Calu3 (cell line): Measurements from ENCODE around the gene GGTLC2.

GRCh38 chr22:20949462-20950386 lies 17.3 kb upstream of the AIFM3 start:
- PRO-cap = no peak

- PRO-cap = no peak
These were observed 9.0 kb upstream of the AIFM3 start for GRCh38 chr22:20958115-20958427.

DNA sequence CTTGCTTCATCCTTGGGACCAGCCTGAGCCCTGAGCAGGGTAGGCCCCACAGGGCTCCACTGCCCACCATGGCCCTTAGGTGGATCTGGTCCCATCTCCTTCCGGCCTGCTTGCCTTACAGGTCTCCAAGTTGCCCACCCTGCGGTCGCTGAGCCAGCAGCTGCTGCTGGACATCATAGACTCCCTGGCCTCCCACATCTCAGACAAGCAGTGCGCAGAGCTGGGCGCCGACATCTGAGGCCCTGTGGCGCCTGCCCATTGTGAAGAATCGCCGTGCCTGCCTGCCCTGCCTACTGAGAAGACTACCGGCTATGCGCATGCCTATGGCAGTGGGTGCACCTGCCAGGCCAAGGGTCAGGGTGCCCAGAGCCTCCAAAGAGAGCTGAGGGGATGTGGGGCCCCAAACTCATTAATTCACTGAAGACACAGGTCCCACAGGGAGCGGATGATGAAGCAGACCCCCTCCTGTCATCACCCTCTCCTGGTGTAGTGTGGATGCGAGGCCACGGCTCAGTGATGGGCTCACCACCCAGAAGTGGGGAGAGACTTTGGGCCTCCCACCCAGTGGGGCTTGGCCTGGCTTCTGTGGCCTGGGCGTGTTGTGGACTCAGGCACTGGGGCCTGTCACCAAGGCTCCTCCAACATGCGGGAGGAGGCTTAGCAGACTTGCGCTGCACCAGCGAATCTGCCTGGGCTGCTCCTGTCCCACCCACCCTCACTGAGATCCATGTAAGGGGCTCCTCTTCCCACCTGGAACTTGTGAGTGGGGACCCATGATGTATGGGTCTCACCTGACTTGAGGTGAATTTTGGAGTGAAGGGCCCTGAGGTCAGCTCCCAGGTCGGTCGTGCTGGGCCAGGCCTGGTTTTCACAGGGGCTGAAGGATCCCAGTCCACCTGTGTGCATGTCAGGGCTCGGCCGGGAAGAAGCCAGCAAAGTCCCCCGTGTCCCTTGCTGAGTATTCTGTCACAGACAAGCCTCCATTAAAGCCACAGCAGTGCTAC lies 4.5 kb downstream of the THAP7 start:
- PRO-cap = no peak

GRCh38 chr22:21044881-21045435 lies 788 bp upstream of the LRRC74B start:
- PRO-cap = no peak

DNA sequence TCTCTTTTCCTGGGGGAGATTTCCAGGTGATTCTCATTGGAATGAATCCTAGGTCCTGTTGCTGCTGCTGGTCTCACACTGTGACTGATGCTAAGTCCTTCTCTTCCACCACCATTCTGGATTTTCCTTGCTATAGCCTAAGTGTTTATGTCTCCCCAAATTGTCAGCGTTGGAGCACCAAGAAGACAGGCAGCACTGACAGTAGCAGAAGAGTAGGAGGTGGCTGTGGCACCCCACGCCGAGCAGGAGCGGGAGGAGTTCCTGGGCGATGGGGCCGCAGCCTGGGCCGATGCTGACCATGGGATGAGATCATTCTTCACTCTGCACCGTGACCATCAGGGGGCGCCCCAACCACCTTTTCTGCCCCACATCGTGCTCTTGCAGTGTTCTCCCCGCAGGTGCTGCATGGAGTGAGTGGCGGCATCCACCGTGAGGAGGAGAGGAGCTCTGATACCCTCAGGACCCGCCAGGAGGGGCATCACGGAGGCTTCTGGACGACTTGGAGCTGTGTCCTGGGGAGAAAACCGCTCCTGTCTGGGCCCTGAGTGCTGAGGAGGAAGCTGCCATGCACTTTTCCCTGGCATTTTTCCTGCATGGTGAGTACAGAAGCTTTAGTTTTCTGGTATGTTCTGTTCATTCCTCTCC lies 57.0 kb downstream of the LRRC74B start:
- PRO-cap = unidirectional peak, plus-strand start at position 386 of the sequence

DNA sequence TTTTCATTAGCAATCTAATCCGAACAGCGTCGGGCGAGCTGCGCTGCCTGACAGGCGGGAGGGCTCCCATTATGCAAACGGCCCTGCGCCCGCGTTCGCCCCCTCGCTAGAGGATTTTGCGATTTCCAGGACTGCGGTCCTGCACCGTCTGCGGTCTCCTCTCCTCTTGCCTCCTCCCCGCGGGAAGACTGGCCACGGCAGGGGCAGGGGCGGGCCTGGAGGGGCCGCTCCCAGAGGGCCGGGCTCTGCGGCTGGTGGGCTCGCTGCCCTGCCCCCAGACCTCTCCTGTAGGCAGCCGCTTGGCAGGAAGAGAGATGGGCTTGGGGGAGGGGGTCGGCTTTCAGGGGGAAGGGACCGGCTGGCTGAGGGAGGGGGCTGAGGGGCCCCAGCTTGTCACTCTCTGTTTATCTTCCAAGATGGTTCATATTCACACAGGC lies 738 bp downstream of the HIC2 start:
- PRO-cap = no peak

- PRO-cap = no peak
These were observed 17.1 kb upstream of the TMEM191C start for GRCh38 chr22:21449665-21450811.

- PRO-cap = no peak
These were observed 24.1 kb downstream of the UBE2L3 start for GRCh38 chr22:21591423-21592192.

GRCh38 chr22:21765877-21766657 lies 30.5 kb upstream of the YPEL1 start:
- PRO-cap = no peak

DNA sequence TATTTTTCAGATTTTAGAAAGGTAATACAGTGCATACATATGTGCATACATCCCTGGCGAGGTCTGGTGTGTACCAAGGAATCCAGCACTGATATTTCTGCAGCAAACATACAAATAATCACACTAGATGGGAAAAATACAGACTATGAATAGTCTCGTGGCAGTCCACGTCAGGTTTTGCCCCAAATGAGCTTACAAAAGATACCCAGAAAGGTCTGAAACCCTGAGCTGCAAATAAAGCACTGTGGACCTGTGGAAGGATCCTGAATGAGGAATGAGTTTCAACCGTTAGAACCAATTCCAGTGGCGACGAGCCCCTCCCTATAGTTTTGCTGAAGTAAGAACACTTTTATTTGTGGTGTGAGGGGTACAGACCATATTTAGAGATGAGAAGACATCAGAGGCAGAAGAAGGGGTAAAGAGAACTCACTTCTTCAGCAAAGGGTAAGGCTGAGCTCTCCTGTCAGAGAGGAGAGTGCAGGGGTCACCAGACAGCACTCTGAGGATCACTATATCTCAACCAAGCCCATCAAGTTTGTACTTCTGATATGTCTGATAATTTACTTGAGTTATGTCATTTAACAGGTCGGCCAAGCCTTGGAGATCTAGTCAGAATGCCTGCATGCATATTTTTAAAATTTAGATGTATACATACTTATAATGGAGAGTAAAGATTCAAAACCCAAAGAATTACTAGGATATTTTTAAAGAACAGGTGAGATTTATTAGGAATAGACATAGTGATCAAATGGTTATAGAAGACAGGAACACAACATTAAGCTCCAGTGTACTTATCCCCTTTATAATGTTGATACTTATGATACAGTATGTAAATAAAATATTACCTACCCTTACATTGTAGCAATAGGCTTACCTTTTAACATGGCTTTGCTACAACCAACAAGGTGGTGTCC lies 24.2 kb downstream of the MAPK1 start:
- PRO-cap = no peak

GRCh38 chr22:21937724-21938522 lies 14.7 kb downstream of the PPM1F start:
- PRO-cap = bidirectional peak, plus-strand start at chr22:21938273, minus-strand start at chr22:21938140

GRCh38 chr22:21938523-21939102 lies 14.0 kb downstream of the PPM1F start:
- PRO-cap = no peak

- PRO-cap = no peak
These were observed 691 bp downstream of the PPM1F start for GRCh38 chr22:21951678-21952636.

DNA sequence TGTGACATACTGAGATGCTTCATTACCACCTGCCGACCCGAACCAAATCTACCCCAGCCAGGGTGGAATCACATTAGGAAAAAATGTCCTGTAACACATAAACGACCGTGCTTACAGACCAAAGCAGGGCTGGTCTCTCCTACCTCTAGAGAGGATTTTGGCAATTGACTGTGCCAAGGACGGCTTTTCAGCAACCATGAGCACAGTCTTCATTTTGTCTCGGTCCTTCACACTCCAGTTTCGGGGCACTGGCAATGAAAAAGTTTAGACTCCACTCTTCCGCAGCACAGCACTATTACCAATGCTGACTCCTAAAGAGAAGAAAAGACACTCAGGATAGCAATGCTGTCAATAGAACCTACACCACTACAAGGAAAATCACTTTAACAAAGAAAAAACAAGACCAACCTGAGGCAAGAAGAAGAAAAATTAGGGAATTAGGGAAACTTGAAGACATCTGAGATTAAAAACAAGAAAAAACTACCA lies 7.0 kb downstream of the TOP3B start:
- PRO-cap = no peak

- PRO-cap = no peak
These were observed 40.7 kb downstream of the VPREB1 start for GRCh38 chr22:22284919-22286101.

DNA sequence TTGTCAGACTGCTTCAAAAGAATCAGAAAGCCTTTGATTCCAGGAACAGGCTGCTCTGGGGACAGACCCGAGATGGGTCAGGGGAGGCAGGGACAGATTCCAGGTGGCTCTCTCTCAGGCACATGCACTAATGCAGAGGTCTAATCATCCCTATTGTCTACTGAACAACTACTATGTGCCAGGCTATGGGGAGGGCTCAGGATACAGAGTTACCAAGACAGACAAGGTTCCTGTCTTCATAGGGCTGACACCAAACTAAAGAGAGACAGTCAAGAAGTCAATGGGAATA lies 103.7 kb downstream of the VPREB1 start:
- PRO-cap = no peak

GRCh38 chr22:22644444-22644762 lies at the start of gene GGTLC2:
Gene GGTLC2 (plus strand): TSS chr22:22644614.
- PRO-cap = no peak

DNA sequence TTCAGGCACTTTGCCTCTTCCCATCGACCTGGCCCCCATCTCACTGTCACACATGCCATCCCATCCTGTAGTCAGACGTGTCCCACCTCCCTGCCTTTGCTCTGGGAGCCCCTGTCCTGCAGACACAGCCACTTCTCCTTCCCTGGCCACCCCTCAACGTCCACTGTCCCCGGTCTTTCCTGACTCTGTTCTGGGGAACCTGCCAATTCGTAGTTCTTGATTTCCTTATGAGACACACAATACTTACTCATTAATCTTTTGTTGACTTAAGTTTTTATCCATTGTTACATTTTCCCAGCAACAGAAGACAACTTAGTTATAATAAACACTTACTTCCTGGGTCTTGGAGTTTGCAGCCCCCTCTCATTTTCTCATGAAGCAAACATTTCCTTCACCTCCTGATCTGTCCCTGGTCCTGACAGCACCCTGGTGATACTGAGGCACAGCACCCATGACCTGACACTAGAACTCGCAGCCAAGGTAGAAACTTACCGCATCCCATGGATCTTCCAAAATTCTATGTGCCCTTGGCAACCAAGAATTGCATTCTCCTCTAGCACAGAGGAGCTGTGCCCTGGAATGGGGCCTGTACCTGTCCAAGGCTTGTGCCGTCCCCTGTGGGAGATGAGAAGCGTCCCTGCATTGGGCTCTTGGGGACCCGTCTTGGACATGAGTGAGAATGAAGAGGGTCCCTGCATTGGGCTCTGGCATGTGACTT lies 66.9 kb downstream of the GGTLC2 start:
- PRO-cap = unidirectional peak, minus-strand start at position 192 of the sequence

GRCh38 chr22:22753420-22753928 lies 109.1 kb downstream of the GGTLC2 start:
- PRO-cap = unidirectional peak, minus-strand start at chr22:22753639

GRCh38 chr22:22849803-22850232 lies 37.8 kb upstream of the IGLL5 start:
- PRO-cap = no peak